Mammary microvascular endothelial cell (primary cell): Measurements from ENCODE around the gene POU6F2.

GRCh38 chr7:38977607-38978222 is at the start of gene POU6F2:
POU6F2 (plus strand) TSS chr7:38977909.
- RAMPAGE, long total RNA, result no peak

DNA sequence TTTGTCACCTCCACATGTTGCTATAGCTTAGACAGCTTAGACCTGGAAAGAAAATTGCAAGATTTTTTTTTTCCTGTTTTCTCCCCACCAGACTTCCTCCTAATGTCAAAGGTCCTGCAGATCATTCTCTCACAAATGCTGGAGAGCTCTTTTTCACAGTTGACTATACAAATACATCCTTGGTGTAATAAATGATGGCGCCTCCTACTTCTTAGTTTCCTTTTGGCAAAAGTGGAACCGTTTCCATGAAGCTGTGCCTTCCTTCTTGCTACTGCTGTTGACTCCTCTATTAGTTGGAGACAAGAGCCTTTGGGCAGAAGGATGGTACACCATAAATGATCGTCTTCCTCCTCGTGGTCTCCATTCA is 36.9 kb downstream of the POU6F2 start:
- RAMPAGE, long total RNA, result no peak

GRCh38 chr7:39413867-39414858 is 152.0 kb upstream of the YAE1 start:
- RAMPAGE, long total RNA, result no peak

GRCh38 chr7:39690146-39690657 is 66.8 kb downstream of the RALA start:
- RAMPAGE, long total RNA, result no peak

DNA sequence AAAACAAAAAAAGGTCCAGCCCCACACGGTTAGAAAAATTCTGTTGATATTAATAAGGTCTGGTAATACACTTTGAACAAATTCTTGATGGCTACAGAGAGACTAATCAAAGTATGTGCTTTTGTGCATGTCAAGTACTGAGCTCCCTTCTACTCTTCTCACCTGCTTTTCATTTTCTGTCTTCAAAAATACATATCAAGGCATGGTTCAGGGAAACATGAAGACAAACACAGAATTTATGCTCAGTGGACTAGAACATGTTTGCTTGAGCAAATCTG is 21.8 kb downstream of the CDK13 start:
- RAMPAGE, long total RNA, result no peak

- RAMPAGE, long total RNA, result no peak
Measured at GRCh38 chr7:39977313-39978347, 27.6 kb downstream of the CDK13 start.

GRCh38 chr7:39987570-39988289 is 37.7 kb downstream of the CDK13 start:
- RAMPAGE, long total RNA, result no peak

- RAMPAGE, long total RNA, result no peak
Measured at GRCh38 chr7:40087963-40088312, 46.5 kb downstream of the MPLKIP start.

GRCh38 chr7:40827218-40828017 is 692.6 kb downstream of the SUGCT start:
- RAMPAGE, long total RNA, result no peak

DNA sequence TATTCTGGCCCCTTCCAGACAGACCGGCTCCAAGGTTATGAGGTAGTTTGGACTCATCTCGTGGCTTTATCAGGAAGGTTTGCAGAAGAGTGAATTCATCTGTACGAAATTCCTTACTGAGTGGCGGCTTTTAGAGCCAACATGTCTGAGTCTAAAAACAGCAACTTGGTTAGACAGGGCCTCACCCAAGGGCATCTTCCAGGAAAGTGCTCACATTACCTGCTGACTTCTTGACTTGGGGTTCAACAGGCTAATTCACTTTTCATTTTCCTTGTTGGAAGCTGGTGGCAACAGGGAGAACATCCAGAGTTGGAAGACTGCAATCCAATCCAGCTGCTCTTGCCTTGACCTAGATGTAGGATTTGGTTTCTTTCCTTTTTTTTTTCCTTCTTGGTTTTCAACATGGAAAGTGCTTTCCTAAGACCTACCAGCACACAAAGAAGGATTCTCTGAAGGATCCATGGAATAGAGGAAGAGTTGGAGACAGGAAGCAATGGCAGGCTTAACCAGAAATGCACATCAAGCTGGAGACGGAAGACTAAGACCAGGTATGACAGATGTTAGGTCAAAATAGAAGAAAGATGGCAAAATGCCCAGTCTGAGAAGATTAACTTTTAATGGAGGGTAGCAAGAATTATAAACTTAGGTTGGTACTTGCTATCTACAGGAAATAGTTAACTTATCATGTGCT is 775.1 kb downstream of the SUGCT start:
- RAMPAGE, long total RNA, result no peak

DNA sequence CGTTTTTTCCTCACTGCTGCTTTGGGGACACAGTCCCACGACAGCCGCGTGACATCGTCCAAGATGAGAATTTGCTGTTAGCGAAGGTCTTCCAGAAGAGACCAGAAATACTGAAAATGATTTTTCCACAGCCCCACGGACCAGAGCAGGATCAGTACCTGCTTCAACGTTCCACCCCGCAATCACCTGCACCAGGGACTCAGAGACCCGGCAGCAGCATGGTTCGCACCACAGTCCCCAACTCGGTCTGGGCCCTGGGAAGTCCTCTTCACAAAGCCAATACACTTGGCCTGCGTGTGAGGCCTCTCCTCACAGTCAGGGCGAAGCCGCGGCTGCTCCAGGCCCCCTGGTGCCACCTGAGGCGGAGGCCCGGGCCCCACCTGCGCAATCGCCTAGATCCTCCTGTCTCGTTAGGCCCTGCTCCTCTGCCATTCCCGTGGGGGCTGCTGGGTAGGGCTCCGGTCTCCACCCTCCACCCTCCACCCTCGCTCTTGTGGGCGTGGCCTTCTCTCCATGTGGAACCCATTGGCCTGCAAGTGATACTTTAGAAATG is 553.4 kb downstream of the INHBA start:
- RAMPAGE, long total RNA, result no peak

GRCh38 chr7:41418415-41418773 is 284.5 kb downstream of the INHBA start:
- RAMPAGE, long total RNA, result no peak

DNA sequence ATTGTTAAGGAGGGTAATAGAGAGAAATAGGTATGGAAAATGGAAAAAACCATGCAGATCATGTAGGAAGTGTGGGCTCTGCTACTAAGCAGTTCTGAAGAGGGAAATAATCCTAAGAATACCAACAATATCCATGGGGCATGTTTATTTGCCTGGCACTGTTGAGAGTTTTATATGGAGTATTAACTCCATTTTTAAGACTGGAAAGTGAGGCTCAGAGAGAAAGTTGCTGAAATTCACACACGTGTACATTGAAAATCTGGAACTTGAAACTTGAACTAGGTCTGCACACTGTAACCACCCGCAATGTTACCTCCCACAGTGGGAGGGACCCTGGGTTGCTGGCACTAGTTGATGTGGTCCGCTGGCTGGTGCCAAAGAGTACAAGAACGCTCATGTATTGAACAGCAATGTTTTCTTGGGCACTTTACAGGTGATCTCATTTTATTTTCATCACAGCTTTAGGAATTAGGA is 253.3 kb downstream of the INHBA start:
- RAMPAGE, long total RNA, result no peak

DNA sequence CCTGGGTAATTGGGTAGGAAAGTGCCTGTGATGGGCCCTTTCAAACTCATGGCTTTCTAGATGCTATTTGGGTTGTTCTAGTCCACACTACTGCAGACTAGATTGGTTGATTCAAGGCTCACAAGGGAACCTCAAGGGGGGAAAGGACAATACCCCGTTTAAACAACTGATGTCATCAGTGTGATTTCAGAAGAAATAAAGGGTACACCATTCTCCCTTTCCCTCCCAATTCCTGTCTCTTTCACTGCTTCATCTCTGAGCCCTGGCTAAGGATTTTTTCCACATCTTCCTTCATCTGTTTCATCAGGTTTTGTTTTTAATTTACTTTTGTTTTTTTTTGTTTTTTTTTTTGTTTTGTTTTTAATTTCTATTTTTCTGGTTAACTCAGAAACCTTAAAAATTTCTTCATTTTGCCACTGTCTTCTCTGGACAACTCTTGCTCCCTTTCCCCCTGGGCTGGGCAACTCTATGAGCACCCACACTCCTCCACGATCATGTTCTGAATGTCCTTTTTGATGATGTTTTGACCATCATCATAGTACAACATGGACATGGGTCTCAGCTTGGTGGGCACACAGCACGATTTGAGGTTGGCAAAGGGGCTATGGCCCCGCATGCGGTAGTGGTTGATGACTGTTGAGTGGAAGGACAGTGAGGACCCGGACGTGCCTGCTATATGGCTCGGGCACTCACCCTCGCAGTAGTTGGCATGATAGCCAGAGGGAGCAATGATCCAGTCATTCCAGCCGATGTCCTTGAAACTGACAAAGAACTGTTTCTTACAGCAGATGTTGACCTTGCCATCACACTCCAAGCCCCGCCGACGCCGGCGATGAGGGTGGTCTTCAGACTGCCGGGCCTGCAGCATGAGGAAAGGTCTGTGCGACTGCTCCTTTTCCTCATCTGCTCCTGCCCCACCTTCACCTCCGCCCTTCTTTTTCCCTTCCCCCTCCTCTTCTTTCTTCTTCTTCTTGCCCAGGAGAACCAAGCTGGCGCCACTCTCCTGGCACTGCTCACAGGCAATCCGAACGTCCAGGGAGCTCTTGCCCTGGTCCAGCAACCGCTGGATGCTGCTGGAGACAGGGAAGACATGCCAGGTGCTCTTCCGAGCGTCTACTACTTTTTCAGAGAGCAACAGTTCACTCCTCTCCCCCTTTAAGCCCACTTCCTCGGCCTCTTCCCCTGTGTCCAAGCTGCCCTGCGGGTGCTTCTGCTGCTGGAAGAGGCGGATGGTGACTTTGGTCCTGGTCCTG is 13.3 kb downstream of the INHBA start:
- RAMPAGE, long total RNA, result no peak

DNA sequence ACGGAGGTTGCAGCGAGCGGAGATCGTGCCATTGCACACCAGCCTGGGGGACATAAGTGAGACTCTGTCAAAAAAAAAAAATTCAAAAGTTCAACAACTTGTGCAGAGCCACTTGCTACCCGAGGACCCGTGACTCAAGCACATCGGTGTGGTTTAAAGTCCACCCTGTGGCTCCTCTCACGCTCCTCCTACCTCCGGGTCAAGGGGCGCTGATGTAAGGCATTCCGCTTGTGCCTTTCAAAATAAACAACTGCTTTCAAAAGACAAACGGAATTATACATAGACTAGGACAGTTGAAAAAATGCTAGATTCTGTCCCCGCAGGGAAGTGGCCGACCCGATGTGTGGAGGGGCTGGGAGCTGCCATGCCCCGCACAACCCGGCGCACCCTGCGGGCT is 239.5 kb upstream of the INHBA start:
- RAMPAGE, long total RNA, result no peak

GRCh38 chr7:41942804-41943023 is 239.8 kb upstream of the INHBA start:
- RAMPAGE, long total RNA, result no peak

- RAMPAGE, long total RNA, result no peak
Measured at GRCh38 chr7:42050395-42050782, 186.6 kb downstream of the GLI3 start.

DNA sequence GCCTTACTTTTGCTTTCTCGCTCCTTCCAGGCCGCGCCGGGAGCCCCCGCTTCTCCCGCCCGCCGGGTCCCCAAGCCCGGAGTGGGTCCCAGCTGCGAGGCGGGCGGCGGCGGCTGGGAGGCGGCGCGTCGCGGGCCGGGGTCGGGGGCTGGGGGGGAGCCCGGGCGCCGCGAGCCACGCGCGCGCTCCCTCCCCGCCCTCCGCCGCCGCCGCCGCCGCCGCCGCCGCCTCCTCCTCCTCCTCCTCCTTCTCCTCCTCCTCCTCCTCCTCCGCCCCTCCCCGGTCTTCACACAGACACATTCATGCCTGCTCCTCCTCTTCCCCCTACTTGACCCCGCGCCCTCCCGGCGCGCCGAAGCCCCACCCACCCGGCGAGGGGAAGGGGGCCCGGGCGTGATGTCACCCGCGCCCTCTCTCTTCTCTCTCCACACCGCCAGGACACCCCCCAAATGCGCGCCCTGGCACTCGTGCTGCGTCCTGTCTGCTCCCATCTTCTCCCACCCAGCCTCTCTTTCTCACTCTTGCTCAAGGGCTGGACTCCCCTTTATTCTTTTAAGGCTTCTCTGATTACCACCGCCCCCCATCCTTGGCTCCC is 865 bp upstream of the GLI3 start:
- RAMPAGE, long total RNA, result no peak

GRCh38 chr7:42911059-42911781 is 650 bp downstream of the C7orf25 start:
- RAMPAGE, long total RNA, result no peak

GRCh38 chr7:43302078-43302960 is 189.9 kb downstream of the HECW1 start:
- RAMPAGE, long total RNA, result no peak